AG09319 (cell line): ENCODE results near the genes SEZ6L and MN1.

GRCh38 chr22:25148087-25148371, 51.6 kb upstream of the CRYBB3 start:
- RRBS = no CpG with 5 or more reads among the region's 2 CpGs

DNA sequence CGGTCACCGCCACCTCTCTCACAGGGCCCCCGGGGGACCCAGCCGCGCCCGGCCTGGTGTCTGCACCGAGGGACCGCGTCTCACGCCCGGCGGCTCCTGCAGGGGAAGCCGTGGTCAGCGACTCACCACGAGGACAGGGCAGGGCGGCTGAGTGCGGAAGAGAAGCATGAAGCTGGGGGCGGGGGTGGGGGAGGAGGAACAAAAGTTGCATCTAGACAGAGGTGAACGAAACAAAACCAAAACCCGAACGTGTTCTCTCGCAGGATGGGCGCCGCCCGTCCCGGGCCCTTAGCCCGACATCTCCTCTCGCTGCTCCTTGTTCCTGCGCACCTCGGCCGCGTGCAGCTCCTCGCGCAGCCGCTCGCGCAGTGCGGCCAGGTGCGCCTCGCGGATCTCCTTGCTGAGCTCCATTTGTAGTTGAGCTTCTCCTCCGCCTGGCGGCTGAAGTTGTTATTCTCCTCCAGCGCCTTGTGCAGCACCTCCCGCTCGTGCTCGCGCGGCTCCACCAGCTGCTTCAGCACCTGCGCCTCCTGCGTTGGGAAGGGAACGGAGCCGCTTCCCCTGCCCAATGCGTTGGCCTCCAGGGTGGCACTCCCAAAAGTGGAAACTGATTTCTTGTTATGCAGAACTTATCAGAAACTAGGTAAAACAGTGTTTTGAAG, 20.5 kb upstream of the CRYBB3 start:
- RRBS = no CpG with 5 or more reads among the region's 54 CpGs

DNA sequence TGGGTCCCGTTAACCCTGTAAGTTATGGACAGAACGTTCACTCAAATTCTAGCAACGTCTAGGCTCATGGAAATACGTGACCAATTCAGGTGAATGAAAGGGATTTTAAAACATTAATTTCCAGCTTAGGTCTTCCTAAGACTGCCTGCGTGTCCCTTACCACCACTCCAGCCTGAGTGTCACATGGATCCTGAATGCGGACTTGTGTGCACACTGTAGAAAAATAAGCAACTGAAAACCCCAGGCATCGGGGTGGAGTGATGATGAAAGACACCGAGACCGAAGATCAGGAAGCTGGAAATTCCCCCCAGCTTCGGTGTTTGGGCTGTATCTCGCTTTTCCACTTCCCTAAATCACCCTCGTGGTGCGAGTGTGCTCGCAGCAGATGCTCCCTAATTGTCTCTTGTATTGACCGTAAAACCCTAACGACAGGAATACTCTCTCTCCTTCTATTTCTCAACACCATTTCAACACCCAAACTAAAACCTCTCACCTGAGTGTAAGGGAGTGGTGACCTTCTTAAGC, 816 bp upstream of the GRK3 start:
- RRBS = no CpG with 5 or more reads among the region's 16 CpGs

DNA sequence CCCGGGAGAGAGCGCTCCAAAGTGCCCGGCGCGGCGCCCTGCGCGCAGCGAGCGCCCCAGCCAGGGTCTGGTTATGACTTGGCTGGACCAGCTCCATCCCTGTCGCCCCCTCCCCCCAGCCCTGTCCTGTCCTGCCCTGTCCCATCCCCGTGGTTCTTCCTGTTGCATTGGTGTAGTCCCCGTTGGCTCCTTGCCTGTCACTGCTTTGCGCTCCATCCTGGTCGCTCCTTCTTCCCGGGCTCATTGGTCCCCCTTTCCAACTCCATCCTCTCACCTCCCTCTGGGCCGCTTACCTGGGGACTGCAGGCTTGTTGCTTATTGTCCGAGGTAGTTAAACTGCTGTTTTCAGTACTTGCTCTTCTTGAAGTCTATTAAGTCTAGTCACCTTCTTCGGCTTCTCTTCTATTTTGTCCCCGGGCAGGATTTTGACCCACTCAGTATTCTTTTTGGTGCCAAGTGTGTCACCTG, 907 bp downstream of the GRK3 start:
- RRBS = no CpG with 5 or more reads among the region's 20 CpGs

DNA sequence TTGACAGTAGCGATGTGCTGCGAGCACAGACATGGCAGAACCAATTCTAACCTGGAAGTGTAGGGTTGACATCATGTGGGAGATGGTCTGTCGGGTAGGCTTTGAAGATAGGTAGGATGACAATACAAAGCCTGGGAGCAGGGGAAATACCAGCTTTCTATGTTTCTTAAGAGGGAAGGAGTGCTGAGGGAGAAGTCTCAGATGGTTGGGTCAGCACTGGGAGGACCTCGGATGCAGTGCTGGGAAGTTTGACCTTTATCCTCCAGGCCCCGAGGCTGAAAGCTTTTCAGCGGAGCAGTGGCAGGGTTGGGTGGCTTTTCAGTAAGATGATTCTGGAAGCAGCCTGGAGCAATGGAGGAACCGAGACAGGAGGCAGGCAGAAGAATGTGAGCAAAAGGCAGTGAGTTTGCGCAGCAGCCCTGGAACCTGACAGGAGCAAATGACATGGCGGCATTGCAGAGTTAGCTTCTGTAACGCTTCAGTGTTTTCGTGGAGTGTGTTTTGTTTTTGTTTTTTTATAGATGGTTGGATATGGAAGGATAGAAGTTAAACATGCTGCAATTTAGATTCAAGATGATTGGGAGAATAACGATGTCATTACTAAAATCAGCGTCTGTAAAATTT, 43.5 kb upstream of the MYO18B start:
- RRBS = no CpG with 5 or more reads among the region's 13 CpGs

GRCh38 chr22:25743394-25744057, 1.5 kb downstream of the MYO18B start:
- RRBS = no CpG with 5 or more reads among the region's 5 CpGs

DNA sequence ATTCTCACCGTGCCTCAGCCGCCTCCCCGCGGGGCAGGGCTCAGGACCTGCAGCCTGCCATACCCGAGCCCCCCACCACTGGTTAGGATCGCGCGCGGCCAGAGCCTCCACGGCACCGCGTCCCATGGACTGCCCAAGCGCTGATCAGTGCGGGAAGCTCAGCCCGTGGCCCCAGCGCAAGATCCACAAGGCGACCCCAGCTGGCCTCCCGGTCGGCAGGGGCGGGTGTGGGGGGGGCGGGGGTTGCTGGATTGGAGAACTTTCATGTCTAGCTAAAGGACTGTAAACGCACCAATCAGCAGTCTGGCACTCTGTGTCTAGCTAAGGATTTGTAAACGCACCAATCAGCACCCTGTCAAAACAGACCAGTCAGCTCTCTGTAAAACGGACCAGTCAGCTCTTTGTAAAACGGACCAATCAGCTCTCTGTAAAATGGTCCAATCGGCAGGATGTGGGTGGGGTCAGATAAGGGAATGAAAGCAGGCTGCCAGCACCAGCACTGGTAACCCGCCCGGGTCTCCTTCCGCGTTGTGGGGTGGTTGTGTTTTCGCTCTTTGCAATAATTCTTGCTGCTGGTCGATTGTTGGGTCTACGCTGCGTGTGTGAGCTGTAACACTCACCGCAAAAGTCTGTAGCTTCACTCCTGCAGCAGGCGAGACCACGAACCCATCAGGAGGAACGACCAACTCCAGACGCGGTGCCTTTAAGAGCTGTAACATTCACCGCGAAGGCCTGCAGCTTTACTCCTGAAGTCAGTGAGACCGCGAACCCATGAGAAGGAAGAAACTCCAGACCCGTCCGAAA, 11.2 kb downstream of the MYO18B start:
- RRBS = no CpG with 5 or more reads among the region's 46 CpGs

DNA sequence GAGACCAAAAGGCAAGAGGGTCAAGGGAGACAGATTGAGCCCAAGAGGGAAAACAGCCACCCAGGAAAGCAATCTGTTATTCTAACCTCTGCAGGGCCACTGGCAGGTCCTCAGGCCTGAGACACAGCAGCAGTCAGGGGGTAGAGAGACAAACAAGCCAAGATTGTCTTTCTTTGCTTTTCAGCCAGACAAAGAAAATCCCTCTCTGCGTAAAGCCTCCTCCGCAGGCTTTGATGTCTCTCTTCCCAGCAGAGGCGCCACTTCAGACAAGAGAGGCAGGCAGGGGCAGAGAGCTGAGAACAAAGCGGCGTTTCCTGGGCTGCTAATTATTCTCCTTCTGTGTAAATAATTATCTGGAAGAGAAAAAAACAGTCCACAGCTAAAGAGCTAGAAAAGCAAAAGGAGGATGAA, 102.8 kb upstream of the SEZ6L start:
- RRBS = no CpG with 5 or more reads among the region's 5 CpGs

DNA sequence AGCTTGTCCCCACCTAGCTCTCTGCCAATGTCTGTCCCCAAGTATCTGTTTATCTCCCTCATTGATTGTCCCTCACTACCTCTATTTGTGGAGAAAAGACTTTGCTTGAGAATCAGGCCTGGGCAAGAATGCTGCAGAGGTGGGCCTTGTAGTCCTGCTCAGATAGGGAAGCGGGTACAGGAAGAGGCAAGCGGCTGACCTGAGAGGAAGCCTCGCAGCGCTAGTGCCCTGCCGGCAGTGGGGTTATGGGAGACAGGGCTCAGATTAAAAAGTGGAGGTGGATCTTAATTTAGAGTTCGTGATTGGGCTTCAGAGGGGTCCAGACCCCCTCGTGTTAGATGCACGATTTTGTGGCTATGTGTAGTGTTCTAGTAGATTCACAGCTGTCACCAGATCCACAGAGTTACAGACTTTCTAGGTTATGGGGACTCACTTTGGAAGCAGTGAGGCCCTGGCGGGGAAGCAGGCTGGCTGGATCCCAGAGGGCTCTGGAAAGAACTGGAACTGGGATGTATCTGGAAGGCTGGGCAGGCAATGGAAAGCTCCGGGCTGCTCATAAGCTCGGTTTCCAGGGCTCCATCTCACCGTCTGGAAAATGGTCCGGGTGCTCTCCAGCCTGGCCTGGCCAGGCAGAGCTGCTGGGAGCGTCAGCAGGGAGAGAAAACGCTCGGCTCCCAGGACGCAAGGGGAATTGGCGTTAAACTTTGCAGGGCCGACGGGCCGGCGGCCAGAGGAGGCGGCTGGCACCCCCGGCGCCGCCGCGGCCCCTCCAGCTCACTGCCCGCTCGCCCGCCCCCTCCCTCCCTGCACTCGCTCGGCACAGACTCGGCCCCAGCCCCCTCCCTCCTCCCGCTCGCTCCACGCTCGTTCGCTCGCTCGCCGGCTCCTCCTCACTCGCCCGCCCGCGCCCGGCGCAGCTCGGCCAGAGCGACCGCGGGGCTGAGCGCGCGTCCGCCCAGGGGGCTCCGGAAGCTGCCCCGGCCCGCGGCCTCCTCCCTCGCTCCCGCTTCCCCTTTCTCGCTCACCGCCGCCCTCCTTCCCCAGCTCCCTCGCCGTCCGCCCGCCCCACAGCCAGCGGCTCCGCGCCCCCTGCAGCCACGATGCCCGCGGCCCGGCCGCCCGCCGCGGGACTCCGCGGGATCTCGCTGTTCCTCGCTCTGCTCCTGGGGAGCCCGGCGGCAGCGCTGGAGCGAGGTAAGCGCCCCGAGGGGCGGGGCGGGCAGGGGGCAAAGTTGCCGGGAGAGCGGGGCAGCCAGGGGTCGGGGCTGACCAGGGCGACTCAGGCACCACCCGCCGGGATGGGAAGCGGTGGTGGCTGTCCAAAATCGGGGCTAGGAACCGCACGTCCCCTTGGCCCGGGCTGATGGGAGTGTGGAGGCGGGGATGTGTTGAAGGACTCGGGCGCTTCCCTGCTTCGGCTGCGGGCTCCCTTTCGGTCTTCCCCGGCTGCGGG, at the start of gene SEZ6L:
SEZ6L (plus strand) TSS at position 893 of the 1,453 bp plus-strand sequence.
- RRBS = 4% methylated on average over 49 of the region's 111 CpGs

DNA sequence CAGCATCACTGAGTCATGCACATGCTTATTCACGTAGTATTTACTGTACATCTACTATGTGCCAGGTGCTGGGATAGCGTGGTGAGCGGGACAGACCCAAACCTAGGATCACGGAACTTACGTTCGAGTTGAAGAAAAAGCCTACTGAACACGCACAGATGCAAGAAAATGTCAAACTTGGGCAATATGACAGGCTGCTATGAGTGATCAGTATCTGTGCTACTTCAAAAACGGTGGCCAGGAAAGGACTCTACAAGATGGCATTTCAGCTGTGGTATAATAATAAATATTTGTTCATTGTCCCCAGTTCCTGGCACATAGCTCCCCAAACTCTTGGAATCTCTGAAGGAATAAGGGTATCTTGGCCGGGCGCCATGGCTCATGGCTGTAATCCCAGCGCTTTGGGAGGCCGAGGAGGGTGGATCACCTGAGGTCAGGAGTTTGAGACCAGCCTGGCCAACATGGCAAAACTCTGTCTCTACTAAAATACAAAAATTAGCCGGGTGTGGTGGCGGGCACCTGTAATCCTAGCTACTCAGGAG, 16.1 kb upstream of the TFIP11 start:
- RRBS = no CpG with 5 or more reads among the region's 14 CpGs

- RRBS = no CpG with 5 or more reads among the region's 12 CpGs
Measured at GRCh38 chr22:26536012-26536775, 23.9 kb upstream of the TFIP11 start.

GRCh38 chr22:26552895-26553411, 37.0 kb downstream of the TPST2 start:
- RRBS = no CpG with 5 or more reads among the region's 11 CpGs

GRCh38 chr22:26643543-26643973, 21.8 kb downstream of the CRYBA4 start:
- RRBS = no CpG with 5 or more reads among the region's 7 CpGs

DNA sequence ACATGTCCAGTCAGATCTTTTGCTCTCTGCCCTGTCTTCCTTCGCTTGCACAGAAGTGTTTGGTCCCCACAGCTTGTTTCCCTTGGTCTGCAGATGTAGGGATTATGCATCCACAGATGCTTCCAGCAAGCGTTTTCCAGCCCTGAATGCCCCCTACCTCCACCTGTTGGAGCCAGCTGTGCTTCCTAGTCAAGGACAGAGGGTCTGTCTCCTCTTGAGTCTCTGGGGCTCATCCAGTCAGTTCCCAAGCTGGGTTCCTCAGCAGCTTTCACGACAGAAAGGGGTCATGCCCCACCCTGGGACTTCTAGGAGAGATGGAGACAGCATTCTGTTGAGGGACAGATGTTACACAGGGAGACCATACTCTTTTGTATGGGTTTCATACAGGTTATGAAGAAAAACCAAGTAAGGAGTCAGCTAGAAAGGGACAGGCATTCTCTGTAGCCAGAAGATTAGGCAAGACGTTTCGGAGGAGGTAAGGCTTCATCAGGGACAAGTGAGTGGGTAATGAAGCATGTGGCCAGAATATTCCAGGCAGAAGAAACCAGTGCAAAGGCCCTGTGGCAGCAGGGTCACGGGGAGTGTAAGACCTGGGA, 213.0 kb downstream of the CRYBA4 start:
- RRBS = no CpG with 5 or more reads among the region's 6 CpGs

DNA sequence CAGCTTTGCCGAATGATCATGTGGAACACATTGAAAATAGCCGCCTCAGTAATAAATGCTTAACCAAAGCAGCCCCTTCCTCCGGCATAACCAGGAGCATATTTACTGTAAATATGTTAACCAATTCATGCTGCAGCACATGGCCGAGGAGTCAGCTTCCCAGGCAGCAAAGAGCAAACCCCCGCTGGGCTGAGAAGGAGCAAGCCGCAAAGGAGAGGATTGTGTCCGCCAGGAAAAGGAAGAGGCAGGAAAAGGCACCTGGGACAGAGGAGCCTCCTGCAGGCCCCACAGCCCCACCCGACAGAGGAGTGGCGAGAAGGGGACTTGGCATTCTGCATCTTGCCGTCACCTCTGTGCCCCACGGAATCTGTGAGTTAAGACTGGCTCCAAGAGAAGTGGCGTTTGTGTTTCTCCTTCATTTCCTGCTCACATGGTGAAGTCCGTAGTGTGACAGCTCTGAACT, 489.9 kb downstream of the MN1 start:
- RRBS = no CpG with 5 or more reads among the region's 13 CpGs

- RRBS = no CpG with 5 or more reads among the region's 18 CpGs
Measured at GRCh38 chr22:27399195-27399691, 402.3 kb downstream of the MN1 start.

DNA sequence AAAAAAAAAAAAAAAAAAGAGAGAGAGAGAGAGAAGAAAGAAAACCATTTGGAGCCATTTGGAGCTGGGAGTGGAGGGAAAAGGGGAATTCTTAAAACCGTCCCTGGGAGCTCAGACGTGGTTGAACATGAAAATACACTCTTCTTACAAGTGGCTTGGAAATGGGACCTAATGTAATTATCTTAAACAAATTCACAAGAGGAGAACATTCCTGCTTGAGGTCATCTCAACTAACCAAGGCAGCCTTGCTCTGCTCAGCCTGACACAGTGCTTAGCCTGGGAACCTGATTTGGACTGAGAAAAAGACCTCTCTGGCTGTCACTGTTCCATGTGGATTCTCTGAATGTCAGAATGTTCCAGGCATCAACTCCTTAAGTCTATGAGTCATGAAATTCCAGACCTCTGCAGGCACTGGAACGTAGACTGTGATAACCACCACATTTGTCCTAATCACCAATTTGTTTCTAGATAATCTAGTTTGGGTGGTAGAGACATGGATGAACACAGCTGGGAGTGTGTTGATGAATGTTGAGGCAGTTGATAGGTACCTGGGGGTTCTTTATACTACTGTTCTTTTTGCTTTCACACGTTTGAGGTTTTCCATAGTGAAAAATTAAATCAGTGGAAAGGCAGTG, 269.8 kb downstream of the MN1 start:
- RRBS = no CpG with 5 or more reads among the region's 4 CpGs

DNA sequence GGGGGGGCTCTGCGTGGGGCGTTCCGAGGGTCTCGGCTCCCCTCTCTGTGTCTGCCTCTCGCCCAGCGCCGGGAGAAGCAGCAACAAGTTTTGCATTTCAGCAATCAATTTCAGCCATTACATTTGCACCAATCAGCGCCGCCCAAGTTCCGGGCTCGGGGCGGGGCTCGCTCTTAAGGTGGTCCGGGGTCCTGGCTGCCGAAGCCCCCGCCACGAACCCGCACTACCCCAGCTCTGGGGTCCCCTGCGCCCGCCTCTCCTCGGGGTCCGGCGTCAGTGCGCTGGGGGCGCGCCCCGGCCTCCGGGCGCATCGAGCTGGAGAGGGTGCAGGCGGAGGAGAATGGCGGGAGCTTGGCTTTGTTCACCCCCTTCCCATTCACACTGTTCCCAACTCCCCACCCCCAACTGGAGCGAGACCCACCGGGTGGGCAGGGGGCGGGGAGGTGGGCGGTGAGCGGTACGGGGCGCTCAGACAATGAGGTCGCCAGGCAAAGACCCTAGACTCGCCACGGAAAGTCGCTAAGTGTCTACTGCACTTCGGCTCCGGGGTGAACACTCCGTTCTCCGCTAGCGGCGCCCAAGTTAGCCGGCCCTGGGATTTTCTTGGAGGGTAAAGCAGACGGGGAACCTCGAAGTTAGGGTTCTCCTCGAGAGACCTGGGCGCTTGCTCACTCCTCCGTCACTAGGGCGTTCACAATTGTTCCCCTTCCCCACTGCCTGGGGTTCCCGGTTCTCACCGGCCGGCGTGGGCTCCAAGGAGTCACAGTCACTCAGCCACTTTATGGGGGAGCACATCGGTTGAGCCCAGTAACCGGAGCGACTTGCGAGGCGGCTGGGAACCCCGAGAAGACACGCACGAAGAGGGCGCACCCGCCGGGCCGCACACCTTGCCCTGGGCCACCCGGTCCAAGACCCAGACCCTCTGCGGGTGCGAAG, at the start of gene MN1:
MN1 (minus strand) TSS at position 85 of the 936 bp plus-strand sequence.
- RRBS = 3% methylated on average over 29 of the region's 75 CpGs

- RRBS = no CpG with 5 or more reads among the region's 14 CpGs
Measured at GRCh38 chr22:27896050-27897165, 22.6 kb downstream of the PITPNB start.

GRCh38 chr22:27949161-27949879, 30.3 kb upstream of the PITPNB start:
- RRBS = no CpG with 5 or more reads among the region's 5 CpGs